Natural killer cell (primary cell): ENCODE results near the gene NODAL.

DNA sequence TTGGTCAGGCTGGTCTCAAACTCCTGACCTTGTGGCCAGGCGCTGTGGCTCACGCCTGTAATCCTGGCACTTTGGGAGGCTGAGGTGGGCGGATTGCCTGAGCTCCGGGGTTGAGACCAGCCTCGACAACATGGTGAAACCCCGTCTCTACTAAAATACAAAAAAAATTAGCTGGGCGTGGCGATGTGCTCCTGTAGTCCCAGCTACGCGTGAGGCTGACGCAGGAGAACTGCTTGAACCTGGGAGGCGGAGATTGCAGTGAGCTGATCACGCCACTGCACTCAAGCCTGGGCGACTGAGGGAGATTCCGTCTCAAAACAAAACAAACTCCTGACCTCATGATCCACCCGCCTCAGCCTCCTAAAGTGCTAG is 5.2 kb upstream of the TET1 start:
- PRO-cap: no peak

DNA sequence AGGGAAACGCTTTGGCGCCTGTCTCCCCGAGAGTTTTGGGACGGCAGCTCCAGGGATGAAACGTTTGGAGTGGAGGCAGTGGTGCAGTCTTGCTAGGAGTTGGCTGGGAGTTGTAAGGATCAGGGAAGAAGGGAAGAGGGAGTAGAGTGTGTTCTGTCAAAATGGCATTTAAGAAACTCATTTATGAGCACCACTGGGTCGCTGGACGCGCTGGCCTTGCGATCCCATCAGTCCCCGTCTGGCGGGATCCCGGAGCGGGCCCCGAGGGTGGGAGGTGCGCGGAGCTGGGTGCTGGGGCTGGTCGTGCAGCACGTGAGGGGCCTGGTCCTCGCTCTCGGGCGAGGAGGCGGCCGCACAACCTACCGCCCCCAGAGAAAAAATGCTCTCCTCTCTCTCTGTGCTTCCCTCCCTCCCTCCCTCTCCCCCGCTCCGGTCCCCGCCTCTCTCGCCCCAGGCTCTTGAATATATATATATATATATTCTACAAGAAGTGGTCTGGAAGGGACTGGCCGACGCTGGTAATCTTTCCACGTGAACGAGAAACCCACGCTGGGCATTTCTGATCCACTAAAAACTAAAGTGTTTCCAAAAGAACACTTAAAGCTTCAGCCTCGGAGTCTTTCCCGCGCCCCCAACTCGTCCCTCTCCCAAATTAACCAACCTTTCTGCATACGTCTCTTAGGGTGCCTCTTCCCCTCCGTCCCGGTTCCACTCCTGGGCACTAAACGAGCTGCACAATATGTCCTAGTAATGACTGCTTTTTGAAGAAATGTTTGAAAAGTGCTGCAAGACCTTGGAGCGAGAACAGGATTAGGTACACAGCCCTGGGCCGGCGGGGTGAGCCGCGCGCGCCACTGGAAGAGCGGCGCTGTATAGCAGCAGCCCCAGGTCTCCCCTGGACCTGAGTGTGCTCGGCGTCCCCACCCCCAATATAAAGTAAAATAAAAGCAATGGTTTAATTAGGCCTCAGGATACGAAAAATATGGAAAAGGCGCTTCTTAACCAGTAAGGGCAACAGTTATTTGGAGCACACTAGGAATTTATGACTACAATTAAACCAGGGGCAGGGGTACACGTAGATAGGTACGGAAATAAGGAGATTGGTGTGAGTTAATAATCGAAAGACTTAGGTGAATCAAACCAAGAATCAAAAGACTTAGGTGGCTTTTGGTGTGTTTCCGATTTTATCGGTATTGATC is 1.5 kb downstream of the TET1 start:
- PRO-cap: no peak

DNA sequence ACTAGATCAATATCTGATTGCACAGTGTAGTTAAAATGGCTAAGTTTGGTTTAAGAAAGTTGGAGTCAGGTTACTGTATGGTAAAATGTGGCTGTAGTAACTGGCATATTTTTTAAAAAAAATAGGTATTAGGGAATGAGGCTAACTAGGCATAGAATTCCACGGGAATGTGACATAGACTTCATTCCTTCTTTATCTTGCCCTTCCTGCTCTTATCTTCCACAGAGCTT is 58.0 kb downstream of the TET1 start:
- PRO-cap: no peak

- PRO-cap: bidirectional peak, plus-strand start at chr10:68900878, minus-strand start at chr10:68900802; bidirectional peak, plus-strand start at chr10:68901355, minus-strand start at chr10:68900990
Measured at GRCh38 chr10:68900336-68901154, 570 bp upstream of the DDX50 start.

GRCh38 chr10:69096103-69096540 is 8.2 kb downstream of the SRGN start:
- PRO-cap: no peak

DNA sequence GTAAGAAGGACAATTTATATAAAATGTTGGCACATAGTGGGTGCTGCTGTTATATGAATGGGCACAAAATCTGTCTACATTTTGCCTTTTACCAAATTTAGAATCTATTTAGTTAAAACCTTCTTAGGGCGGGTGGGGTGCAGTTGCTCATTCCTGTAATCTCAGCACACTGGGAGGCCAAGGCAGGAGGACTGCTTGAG is 8.6 kb downstream of the SRGN start:
- PRO-cap: no peak

GRCh38 chr10:69101780-69102375 is 14.0 kb downstream of the SRGN start:
- PRO-cap: unidirectional peak, plus-strand start at chr10:69101968

DNA sequence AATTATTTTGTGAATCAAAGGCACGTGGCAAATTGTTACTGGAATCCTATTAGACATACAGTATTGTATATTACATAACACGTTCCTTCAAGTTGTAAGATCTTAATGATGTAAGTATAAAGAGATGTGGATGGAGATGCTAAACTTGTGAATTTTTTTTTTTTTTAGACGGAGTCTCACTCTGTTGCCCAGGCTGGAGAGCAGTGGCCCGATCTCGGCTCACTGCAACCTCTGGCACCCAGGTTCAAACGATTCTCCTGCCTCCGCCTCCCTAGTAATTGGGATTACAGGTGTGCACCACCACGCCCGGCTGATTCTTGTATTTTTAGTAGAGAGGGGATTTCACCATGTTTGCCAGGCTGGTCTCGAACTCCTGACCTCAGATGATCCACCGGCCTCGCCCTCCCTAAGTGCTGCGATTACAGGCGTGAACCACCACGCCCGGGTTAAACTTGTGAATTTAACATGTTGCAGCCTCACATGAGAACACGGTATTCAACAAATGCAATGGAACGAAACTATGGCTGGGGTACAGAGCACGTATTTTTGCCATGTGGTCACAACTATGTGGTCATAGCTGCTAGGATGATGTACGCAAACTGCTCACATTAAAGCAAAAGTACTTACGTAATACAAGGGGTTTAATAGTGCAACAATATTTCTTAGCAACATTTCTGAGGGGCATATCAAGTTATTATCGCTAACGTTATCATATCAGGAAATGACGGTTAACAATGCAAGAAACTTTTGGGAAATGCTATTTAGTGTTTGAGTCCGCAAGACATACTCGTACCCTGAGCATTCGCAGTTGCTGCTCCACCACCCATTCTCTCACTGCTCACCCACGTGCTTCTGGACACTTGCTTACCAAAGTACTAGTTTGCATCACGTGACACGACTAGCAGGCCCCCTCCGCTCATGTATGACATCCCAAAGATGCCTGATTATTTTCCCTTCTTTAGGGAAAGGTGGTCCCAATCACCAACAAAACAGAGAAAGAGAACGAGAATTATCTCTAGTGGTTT is 645 bp upstream of the SUPV3L1 start:
- PRO-cap: bidirectional peak, plus-strand start at position 761 of the sequence, minus-strand start at position 460 of the sequence; bidirectional peak, plus-strand start outside the sequence, minus-strand start at position 840 of the sequence

- PRO-cap: no peak
Measured at GRCh38 chr10:69358753-69359208, 40.1 kb downstream of the HK1 start.

DNA sequence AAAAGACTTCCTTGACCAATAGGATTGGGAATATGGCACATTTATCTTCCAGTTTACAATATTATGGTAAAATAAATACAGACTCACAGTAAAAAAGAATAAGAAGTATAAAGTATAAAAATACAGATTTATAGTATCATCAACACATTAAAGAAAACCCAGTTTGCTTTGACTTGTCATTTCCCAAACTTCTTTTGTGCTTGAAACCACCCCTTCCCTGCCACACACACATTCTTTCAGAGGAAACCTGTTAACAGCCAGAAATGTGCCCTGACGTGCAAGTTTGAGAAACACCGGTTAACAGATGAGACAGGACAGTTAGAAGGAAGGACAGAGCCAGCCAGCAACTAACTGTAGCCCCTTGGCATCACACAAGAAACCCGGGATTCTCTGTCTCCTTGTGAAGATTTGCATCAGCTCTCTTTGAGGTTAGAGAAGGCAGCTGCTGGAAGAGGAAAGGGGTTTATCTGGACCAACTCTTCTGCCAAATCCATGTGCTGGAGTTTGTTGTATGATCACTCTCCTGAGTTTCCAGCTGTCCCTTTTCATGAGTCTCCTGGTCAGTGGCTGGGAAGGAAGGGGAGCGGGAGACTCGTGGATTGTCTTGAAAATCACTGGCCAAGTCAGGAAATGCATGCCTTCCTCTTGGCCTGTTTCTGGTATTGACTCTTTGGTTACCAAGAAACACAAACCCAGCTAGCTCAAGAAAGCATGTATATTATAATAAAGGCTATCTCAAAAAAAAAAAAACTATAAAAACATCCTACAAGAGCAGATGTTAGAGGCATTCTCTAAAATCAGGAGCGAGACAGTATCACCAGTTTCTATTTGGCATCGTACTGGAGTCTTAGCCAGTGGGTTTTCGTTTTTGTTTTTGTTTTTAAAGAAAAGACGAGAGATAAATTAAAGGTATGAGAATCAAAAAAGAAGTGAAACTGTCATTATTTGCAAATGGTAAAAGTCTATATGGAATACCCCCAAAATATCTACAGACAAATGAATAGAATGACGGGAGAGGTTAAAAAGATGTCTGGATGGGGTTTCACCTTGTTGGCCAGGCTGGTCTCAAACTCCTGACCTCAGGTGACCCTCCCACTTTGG is 38.8 kb downstream of the TACR2 start:
- PRO-cap: no peak

- PRO-cap: no peak
Measured at GRCh38 chr10:69728436-69728677, 73.3 kb upstream of the COL13A1 start.

GRCh38 chr10:69729999-69730533 is 71.6 kb upstream of the COL13A1 start:
- PRO-cap: no peak

- PRO-cap: no peak
Measured at GRCh38 chr10:70126568-70126902, 6.1 kb downstream of the AIFM2 start.

- PRO-cap: no peak
Measured at GRCh38 chr10:70132065-70132504, 540 bp downstream of the AIFM2 start.

- PRO-cap: no peak
Measured at GRCh38 chr10:70234495-70234885, 1.3 kb upstream of the PPA1 start.

GRCh38 chr10:70235097-70235633 is 1.9 kb upstream of the PPA1 start:
- PRO-cap: no peak

GRCh38 chr10:70363644-70364866 is 18.4 kb downstream of the LRRC20 start:
- PRO-cap: unidirectional peak, minus-strand start at chr10:70364630

- PRO-cap: no peak
Measured at GRCh38 chr10:70419841-70420272, 15.9 kb downstream of the EIF4EBP2 start.

GRCh38 chr10:70441051-70442249 is at the start of gene NODAL:
Gene NODAL (minus strand): TSS chr10:70441681.
- PRO-cap: no peak

DNA sequence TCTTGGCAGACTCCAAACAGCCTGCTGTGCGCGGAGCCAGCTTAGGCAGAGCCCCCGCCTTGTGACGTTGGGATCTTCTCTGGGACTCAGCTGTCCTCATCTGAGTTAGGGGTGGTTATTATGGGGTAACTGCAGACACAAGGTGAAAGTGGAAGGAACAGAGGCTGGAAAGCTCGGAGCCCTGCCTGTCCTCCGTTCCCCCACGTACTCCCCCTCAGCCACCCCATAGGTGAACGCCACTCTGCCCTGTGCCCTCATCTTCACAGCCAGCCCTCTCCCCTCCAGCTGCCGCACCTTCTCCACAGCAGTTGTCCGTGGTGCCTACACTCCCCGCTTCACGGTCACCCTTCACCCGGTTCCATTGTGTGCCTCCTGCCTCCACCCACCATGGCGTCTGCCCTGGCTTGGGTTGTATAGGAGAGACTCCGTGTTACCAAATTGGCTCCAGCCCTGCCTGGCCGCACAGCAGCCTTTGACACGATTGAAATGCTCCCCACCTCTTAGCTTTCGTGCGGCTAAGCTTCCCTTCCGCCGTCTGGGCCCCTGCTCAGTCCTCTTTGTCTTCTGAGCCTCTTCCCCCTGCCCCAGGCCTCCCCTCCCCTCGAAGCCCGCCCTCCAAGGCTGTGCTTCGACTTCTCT is 18.2 kb upstream of the NODAL start:
- PRO-cap: no peak